ENCODE results near the genes TRAF6 and ACCS.

DNA sequence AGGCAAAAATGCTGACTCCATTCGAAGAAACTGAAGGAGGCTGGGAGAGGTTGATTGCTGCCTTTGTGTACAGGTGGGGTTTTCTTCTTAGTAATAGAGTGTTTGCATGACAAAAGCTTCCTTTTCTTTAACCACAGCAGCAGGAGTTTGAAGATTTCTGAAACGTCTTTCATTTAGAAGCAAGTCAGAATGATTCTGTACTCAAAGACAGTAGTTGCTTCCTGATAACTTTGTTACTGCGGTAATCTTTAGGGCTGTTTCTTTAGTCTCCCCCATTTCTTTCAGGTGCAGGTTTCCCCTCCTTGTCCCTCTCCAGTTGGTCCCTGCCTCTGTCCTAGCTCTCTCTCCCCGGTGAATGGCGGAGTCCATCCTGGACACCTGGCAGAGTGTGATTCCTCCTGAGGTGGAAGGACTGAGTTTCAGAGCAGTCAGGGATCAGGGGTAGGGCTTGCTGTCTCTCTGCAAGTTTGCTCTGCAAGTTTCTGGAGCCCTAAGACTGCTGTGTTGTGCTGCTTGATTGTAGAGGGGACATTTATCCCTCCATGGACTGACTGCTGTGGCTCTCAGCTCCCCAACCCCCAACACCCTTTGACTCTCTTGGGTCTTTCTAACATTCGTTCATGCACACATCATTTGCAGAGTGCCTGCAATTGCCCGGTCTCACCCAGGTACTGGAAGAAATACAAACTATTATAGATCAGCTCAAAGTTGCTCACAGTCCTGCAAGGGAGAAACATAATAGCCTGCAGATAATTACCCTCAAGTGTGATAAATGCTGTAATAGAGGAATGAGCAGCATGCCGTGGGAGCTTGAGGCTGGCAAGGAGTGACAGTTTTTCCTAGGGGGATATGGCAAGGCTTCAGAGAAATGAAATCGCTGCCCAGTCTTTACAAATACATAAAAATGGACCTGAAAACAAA, 166.4 kb downstream of the LDLRAD3 start:
- RRBS, result no CpG with 5 or more reads among the region's 9 CpGs

DNA sequence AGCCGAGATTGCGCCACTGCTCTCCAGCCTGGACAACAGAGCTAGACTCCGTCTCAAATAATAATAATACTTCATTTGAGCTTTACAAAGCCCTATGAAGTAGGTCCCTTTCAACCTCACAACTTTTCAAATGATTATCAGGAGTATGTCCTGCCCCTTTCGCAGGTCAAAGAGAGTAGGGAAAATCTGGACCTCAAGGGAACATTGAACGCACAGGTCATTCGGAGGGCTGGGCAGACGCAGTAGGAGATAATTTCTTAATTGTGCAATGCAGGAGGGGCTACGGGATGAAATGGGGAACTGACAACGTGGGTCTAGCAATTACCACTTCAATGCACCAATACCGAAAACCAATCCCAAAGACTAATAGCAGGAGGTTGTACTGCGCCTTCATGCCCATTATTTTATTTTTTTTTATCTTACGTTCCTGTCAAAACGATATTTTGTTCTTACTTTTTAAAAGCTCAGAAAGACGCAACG, 439 bp downstream of the COMMD9 start:
- RRBS, result no CpG with 5 or more reads among the region's 15 CpGs

- RRBS, result no CpG with 5 or more reads among the region's 5 CpGs
These were observed 49.5 kb downstream of the PRR5L start for GRCh38 chr11:36345608-36345952.

DNA sequence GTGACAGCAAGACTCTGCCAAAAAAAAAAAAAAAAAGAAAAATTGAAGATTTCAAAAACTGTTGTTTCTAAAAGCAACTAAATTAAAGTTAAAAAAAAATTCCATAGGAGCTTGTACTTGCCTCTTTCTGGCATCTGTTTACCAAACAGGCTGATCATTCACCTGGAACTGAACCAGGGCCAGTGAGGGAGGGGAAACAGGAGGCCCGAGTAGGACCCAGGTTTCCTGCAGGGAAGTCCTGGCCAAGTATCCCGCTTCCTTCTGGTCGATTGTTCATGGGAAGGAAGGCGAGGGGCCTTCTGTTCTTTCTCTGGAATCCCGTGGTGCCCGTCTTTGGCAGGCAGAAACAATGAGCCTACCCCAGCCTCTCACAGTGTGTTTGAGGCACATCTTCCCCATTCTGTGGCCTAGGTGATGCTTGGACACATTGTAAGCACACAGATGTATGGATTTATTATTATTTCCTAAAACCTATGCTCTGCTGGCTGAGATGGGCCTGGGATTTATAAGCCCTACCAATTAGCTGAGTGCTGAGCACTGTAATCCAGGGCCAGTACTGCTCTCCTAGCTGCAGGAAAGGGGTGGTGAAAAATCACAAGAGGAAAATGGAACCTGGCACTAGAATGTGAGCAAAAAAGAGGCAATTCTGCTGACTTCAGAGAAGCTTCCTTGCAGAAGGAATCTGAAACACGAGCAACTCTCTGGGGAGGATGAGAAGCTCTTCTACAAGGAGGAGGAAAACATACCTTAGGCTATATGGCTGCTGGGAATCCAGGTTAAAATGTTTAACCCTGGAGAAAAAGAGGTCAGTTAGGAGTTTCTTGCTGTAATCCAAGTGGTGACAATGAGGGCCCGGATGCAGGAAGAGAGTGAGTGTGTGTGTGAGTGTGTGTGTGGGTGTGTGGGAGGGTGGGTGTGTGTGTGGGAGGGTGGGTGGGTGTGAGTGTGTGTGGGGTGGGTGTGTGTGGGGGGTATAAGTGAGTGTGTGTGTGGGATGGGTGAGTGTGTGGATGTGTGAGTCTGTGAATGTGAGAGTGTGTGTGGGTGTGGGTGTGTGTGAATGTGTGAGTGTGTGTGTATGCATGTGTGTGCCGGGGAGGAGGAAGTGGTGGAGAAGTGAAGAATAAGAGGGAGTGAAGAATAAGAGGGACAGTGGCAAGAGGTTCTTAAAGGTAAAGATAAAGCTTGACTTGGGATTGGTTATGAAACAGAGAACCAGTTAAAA, 53.6 kb downstream of the PRR5L start:
- RRBS, result no CpG with 5 or more reads among the region's 9 CpGs

DNA sequence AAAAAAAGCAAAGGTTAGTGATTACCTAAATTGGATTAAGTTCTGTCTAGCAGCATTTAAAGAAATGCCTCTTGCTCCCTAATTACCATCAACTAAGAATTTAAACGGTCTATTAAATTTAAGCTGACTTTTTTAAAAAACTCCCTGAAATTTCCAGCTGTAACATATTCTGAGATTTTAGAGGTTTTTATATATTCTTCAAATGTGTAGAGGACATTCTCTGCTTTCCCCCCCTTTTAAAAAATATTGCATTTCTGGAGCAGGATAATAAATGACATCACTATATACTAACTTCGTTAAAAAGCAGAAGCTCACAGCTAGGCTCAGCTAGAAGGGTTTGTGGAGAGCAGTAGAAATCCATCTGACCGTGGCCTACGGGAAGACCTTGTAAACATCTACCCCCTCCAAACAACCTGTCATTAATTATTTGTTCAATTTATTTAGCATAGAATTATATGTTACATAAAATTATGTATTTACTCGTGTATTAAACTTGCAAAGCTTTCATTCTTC, 84.5 kb downstream of the PRR5L start:
- RRBS, result no CpG with 5 or more reads among the region's 5 CpGs

DNA sequence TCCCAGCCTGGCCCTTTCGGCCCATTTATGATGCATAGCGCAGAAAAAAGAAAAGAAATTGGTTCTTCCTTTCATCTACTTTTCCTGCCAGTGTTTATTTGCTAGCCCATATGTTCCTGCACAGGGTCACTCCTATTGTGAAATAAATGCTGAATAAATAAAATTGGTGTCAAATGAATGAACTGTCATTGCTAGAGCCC, 91.9 kb downstream of the PRR5L start:
- RRBS, result no CpG with 5 or more reads among the region's 2 CpGs

DNA sequence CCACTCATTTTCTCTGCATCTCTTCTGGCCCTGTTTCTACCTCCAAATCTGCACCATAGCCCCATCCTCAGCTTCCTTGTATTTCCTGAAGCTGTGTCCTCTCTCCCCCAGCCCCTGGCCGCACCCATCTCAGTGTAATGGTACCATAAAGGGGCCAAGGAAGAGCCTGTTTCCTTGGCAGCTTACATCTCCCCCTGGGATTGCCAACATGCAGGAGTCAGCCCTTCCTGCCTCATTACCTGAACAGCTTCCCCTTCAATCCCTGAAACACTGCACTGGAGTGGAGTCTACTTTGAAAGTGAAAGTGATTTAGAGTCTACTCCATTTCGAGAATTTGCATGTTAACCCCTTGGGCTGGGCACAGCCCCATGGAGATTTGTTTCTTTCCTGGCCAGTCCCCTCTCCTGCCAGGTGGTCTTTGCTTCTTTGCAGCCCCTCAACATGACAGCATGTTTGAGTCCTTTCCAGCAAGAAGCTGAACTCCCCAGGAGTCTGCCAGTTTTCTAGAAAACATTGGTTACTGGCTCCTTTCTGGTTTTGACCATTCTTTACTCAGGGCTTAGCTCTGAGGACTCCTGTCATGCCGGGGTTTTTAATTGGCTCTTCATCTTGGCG, 60.0 kb downstream of the TRAF6 start:
- RRBS, result no CpG with 5 or more reads among the region's 4 CpGs

- RRBS, result 1% methylated on average over 9 of the region's 42 CpGs
These were observed at the start of gene TRAF6 for GRCh38 chr11:36510202-36511006. Gene TRAF6, minus strand, starts transcription at chr11:36510272.

GRCh38 chr11:38872296-38872611, 2274.2 kb upstream of the RAG2 start:
- RRBS, result no CpG with 5 or more reads among the region's 2 CpGs

GRCh38 chr11:40290299-40290792, 1169.1 kb downstream of the LRRC4C start:
- RRBS, result no CpG with 5 or more reads among the region's 1 CpG

DNA sequence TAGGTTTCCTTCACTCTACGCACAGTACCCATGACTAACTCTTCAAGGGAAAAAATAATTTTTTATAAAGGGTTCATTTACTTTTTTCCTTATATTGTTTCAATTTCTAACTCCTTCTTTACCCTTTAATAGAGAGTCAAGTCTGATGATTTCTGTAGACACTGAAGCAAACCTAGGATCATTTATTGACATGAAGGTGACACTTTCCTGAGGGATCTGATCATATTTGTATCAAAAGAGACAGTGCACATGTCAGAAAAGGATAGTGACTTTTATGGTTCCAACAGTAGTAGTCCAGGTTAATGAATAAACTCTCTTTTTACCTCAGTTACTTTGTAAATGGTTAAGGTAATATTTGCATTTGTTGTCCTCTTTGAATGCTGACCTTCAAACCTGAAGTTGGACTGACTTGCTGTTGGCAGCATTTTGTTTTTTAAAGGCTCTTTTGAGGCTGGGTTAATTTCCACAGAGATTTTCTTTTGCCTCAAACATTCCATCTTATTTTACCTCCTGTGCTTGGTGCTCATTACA, 1071.9 kb downstream of the LRRC4C start:
- RRBS, result no CpG with 5 or more reads among the region's 1 CpG

GRCh38 chr11:42631191-42631672, 680.6 kb upstream of the API5 start:
- RRBS, result no CpG with 5 or more reads among the region's 1 CpG

GRCh38 chr11:43408226-43408635, 49.5 kb downstream of the TTC17 start:
- RRBS, result no CpG with 5 or more reads among the region's 2 CpGs

- RRBS, result 16% methylated on average over 25 of the region's 92 CpGs
These were observed 133.0 kb upstream of the HSD17B12 start for GRCh38 chr11:43547296-43548276.

DNA sequence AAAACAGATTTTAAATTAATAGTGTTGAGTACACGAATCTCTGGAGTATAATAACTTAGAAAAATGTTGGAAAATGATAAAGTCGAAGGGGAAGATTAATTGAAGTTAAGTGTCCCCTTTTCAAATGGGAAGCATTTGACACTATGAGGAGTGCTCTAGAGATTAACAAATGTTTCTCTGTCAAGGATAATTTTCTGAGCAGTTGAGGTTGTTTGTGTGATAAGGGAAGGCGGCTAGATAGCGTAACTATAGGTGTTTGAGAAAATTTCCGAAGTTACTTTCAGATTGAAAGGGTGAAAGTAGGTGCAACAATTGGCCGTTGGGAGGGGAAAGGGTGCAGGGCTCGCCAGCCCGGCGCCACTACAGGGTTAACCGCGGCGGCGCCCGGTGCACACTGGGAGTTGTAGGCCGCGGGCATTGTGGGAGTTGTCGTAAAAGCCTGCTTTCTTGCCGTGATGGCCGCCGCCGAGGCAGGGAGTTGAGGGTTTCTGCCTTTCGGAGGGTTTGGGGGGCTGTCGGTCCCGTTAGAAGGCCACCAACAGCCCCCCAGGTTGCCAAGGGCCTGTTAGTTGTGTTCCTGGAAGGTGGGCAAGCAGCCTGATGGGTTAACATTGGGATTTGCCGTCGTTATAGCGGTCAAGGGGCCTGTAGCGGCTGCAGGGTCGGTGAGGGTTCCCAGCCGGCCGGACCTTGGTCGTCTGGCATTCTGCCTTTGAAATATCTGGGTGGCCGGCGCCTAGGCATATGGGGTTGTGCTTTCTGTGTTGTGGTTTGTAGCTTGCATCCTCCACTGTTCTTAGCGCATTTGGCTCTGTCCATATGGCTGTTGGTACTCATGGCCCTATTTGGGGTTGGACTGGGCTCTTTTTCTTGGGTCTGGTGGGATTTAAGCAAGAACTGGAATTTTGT, 36.5 kb upstream of the HSD17B12 start:
- RRBS, result 3% methylated on average over 3 of the region's 35 CpGs

GRCh38 chr11:43681231-43681468, 612 bp downstream of the HSD17B12 start:
- RRBS, result no CpG with 5 or more reads among the region's 6 CpGs

- RRBS, result no CpG with 5 or more reads among the region's 21 CpGs
These were observed 18.2 kb downstream of the ALKBH3 start for GRCh38 chr11:43898546-43899523.

- RRBS, result no CpG with 5 or more reads among the region's 10 CpGs
These were observed 4.7 kb downstream of the C11orf96 start for GRCh38 chr11:43946978-43947697.

GRCh38 chr11:44065601-44066678, at the start of gene ACCS:
Gene ACCS, plus strand, starts transcription at chr11:44066270.
- RRBS, result 1% methylated on average over 11 of the region's 70 CpGs

Data from T47D (cell line).